Left lobe of liver (tissue), 1 donor: ENCODE data around the gene CPS1.

GRCh38 chr2:210527332-210527785 lies 29.0 kb upstream of the CPS1 start:
- PRO-cap = bidirectional peak, plus-strand start at chr2:210527540, minus-strand start at chr2:210527426

- PRO-cap = bidirectional peak, plus-strand start at chr2:210541587, minus-strand start at chr2:210541401
These were observed 15.1 kb upstream of the CPS1 start for GRCh38 chr2:210541176-210541879.

GRCh38 chr2:210556294-210557031 lies at the start of gene CPS1:
CPS1 (plus strand) TSS chr2:210556599.
- PRO-cap = bidirectional peak, plus-strand start at chr2:210556599, minus-strand start at chr2:210556480

DNA sequence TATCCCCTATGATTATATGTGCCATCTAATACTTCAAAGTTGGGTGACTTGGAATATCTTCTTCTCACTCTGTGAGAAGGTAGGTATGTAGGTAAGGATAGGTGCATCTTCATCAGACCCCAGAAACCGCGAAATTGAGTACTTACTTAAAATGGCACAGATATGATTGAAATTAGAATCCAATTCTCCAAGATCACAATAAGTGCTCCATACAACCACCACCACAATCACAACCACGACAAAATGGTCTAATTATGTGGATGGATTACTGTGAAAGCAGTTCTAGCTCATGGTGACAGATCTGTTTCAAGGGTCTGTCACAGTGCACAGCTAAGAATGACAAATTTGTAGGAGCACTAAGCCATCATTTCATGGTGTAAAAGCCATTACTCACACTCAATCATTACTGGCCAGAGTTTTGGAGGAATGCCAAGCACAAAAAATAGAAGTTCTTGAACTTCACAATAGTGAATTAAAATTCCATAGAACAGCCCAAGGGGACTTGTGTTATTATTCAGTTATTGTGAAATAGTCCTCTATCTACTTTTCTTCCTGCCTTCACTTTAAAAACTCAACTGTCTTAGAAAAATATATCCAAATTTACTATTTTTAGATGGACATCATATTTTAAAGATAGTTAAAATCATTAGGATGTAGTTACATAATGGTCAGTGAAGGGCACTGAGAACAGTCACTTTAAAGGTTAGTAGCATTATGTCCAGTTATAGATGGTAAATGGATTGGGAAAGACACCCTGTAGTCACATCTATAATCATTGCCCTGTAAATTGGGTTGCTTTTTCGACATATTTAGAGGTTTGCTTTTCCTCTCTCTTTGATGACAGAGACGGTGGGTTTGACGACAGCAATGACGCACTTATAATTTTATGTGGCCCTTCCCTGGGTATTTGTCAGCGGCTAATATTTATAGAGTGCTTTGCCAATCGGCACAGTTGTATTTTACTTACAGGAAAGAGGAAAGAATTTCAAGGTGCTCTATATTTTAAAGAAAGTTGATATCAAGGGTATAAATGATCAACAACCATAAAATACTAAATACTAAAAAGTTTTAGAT lies 2.5 kb downstream of the CPS1 start:
- PRO-cap = bidirectional peak, plus-strand start at position 409 of the sequence, minus-strand start at position 338 of the sequence; bidirectional peak, plus-strand start at position 725 of the sequence, minus-strand start at position 698 of the sequence; bidirectional peak, plus-strand start at position 927 of the sequence, minus-strand start at position 784 of the sequence

DNA sequence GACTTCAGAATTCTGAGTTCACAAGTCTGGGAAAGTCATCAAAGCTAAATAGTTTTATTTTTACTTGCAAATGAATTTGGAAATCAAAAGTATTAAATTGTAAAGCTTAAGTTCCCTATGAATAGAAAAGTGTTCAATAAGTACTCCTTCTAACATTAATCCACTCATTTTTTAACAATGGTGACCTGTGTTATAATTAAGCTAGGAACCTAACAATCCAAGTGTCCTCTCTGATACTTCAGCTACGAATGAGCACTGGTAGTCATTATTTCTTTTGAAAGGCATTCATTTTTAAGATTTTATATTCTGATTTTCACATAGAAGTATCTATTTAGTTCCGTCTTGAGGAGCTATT lies 3.9 kb downstream of the CPS1 start:
- PRO-cap = unidirectional peak, plus-strand start at position 12 of the sequence; bidirectional peak, plus-strand start outside the sequence, minus-strand start at position 250 of the sequence

DNA sequence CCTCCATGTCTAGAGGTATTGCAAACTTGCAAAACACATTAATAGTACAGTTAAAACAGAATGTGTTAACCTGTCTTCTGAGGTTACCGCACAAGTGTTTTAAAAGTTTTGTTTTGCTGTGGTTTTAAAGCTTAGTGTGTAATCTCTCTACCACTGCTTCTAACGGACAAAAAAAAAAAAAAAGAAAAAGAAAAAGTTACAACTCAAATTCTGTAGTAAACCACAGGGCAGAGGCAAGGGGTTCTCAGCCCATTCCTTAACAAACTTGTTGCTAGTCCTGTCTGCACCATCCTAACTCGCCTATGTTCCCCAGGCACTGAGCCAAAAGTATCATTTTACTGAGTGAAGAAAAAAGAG lies 47.3 kb downstream of the IKZF2 start:
- PRO-cap = no peak

- PRO-cap = no peak
These were observed 46.9 kb downstream of the IKZF2 start for GRCh38 chr2:213104451-213104994.

- PRO-cap = no peak
These were observed 125.4 kb downstream of the BARD1 start for GRCh38 chr2:214683952-214684630.

DNA sequence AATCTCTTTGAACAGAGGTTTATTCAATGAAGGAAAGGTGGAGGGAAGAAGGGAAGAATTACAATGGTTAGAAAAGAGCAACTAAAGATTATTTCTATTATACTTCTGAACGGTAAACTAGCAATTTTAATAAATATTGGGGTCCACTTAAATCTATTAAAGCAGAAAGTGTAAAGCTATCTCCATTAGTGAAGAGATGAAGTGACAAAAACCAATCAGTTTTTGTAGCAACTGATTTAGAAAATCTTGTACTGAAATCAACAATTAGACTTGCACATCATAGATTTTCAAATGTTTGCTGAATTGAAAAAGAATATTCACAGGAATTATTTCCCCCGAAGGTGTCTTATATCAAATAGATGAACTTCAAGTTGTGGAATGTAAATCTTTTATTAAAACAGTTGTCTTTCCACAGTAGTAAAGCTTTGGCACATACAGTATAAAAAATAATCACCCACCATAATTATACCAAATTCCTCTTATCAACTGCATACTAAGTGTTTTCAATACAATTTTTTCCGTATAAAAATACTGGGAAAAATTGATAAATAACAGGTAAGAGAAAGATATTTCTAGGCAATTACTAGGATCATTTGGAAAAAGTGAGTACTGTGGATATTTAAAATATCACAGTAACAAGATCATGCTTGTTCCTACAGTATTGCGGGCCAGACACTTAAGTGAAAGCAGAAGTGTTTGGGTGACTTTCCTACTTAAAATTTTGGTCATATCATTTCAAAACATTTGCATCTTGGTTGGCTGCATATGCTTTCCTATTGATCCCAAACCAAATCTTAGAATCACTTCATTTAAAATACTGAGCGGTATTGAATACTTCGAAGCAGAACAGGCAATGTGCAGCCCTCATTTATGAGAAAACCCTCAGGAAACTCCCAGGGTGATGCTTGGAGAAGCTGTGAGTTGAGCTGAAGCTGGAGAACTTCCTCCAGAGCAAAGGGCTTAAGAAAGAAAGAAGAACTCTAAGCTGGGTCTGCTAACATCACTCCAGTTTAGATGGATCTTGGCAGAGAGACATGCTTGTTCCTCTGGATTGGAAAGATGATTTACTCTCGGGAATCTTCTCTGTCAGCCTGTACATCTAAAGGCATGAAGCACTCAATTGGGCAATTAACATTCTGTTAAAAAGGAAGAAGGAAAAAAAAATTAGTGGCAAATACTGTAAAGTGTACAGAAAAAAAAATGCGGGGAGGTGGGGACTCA lies 49.0 kb downstream of the ATIC start:
- PRO-cap = no peak

GRCh38 chr2:215434563-215435085 lies 1.2 kb downstream of the FN1 start:
- PRO-cap = bidirectional peak, plus-strand start at chr2:215434747, minus-strand start at chr2:215434737

GRCh38 chr2:215436174-215437239 lies 639 bp upstream of the FN1 start:
- PRO-cap = bidirectional peak, plus-strand start at chr2:215436293, minus-strand start at chr2:215436068; unidirectional peak, plus-strand start at chr2:215436563; unidirectional peak, minus-strand start at chr2:215436866; unidirectional peak, minus-strand start at chr2:215436965

GRCh38 chr2:215439033-215439232 lies 3.1 kb upstream of the FN1 start:
- PRO-cap = no peak

- PRO-cap = no peak
These were observed 277.6 kb upstream of the FN1 start for GRCh38 chr2:215713322-215713917.

DNA sequence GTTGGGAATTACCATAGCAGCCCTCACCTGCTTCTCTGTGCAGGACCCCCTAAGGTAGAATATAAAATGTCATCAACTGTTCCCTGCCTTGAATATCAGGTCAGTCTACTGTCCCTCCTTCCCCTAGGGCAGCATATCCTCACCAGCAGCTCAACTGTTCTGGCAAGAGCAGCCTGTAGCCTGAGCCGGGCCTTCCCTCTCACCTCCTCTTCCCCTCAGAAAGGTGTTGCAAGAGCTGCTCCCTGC lies 184.9 kb downstream of the MREG start:
- PRO-cap = unidirectional peak, minus-strand start at position 156 of the sequence

GRCh38 chr2:215878483-215878915 lies 134.9 kb downstream of the MREG start:
- PRO-cap = no peak

GRCh38 chr2:215903680-215904234 lies 109.6 kb downstream of the MREG start:
- PRO-cap = no peak

DNA sequence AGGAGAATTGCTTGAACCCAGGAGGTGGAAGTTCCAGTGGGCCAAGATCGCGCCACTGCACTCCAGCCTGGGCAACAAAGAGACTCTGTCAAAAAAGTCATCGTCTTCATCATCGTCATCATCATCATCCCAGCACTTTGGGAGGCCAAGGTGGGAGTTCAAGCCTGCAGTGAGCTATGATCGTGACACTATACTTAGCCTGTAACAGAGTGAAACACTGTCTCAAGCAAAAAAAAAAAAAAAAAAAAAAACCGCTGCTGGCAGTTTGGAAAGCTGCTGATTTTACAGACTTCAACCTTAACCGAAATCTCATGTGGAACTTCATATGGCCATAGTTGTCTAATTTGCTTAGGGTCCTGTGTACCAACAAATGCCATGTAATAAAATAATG lies 33.0 kb downstream of the PECR start:
- PRO-cap = no peak

- PRO-cap = no peak
These were observed 18.4 kb downstream of the XRCC5 start for GRCh38 chr2:216127504-216127968.

- PRO-cap = no peak
These were observed 553 bp upstream of the MARCHF4 start for GRCh38 chr2:216372709-216373362.

- PRO-cap = no peak
These were observed 35.1 kb downstream of the SMARCAL1 start for GRCh38 chr2:216447316-216447838.